ENCODE measurements around the genes CDH20 and CDH7.

GRCh38 chr18:61333306-61334060 is at the start of gene CDH20:
Gene CDH20 (plus strand): TSS chr18:61333430.
- PRO-cap = no peak
- RAMPAGE, long total RNA, 4 experiments = no peak in any of the 4 experiments

DNA sequence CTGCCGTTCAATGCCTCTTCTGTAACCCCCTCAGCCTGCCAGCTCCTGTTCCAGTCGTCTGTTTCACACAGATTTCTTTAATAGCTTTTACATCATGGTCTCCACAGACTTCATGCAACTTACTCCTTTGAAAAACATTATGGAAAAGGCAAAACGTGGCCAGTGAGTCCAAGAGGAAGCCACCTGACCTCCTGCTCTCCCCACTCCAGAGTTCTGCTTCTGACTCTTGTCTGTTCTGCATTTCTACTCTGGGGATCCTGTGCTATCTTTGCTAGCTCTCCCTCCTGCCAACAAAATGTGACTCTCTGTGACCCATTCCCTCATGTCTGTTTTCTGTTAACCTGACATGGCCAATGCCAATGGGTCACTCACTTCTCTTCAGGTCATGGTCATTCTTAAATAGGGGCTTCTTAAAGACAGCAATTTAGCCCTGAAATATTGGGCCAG is 210.2 kb downstream of the CDH20 start:
- PRO-cap = no peak
- RAMPAGE, long total RNA, 4 experiments = no peak in any of the 4 experiments

DNA sequence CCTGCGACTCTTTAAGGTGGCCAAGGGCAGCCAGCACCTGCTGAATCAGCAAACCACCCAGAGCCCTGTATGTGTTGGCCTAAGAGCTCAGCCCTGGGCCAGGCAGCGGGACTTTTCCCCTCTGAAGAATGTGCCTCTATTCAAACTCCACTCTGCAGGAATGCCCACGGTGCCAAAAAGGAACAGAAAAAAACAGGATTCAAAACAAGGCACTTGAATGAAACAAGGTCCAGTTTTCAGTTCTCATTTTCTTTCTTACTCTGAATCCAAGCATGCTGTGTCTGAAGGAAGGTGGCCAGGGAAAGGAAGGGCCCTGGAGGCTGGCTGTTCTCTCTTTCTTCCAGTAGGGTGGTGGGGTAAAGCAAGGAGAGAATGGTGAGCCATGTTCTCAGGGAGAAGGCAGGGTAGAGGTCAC is 150.1 kb downstream of the RNF152 start:
- PRO-cap = no peak
- RAMPAGE, long total RNA, 4 experiments = no peak in any of the 4 experiments

GRCh38 chr18:61854011-61854742 is 38.6 kb downstream of the RNF152 start:
- PRO-cap = no peak
- RAMPAGE, long total RNA, 4 experiments = no peak in any of the 4 experiments

GRCh38 chr18:62068494-62069250 is 118.2 kb downstream of the PIGN start:
- PRO-cap = no peak
- RAMPAGE, long total RNA, 4 experiments = no peak in any of the 4 experiments

DNA sequence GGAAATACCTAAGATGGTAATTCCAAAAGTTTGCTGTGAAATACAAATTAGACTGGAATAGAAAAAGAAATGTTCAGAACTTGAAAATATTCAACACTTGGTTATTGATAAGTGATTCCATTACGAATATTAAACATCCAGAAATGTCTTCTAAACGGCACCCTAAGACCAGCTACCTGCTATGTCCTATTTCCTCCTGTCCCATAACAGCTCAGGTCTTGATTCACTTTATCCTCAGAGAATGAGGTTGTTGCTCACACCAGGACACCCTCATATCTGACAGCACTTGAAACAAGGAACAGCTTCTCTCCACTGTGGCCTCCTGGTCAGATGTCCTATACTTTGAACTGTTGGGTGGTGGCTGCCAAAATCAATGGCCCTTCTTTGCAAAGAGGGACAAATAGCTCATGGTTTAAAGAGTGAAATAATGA is 24.3 kb upstream of the ZCCHC2 start:
- PRO-cap = no peak
- RAMPAGE, long total RNA, 4 experiments = no peak in any of the 4 experiments

GRCh38 chr18:62506596-62507172 is 16.1 kb upstream of the ZCCHC2 start:
- PRO-cap = no peak
- RAMPAGE, long total RNA, 4 experiments = no peak in any of the 4 experiments

DNA sequence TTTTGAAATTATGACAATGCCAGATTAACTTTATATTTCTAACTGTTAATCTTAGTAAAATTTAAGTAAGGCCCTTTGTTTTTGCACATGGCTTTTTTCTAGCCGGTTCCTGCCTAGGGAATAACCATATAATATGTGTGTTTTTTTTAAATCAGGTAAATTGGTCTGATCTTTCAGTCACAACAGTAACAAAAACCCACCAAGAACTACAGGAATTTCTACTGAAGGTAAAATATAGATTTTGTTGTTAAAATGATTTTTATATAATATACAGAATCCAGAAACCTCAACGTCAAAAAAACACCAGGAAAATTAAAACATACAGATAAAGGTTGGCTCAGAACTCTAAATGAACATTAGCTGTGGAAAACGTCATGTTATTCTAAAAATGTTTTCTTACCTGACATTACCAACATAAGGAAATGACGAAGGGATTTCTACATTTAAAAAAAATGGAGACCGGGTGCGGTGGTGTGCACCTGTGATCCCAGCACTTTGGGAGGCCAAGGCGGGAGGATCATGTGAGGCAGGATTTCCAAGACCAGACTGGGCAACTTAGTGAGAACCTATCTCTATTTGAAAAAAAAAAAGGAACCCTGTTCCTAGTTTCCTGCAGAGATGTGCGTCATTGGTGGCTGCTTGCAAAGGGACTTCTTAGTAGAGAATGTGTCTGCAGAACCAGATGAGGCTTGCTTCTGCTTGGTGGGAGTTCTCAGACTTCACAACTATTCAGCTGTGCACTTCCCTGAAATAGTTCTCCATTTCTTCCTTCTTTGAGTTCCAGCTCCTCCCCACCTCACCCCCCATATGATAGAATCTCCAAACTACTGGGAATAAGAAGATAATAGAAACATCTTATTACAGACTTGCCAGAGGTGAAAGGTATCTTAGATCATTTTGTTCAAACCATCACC is 22.1 kb downstream of the ZCCHC2 start:
- PRO-cap = unidirectional peak, minus-strand start at position 548 of the sequence
- RAMPAGE, long total RNA, 4 experiments = no peak in any of the 4 experiments

- PRO-cap = no peak
- RAMPAGE, long total RNA, 4 experiments = no peak in any of the 4 experiments
These were observed 82.6 kb upstream of the PHLPP1 start for GRCh38 chr18:62632739-62633190.

DNA sequence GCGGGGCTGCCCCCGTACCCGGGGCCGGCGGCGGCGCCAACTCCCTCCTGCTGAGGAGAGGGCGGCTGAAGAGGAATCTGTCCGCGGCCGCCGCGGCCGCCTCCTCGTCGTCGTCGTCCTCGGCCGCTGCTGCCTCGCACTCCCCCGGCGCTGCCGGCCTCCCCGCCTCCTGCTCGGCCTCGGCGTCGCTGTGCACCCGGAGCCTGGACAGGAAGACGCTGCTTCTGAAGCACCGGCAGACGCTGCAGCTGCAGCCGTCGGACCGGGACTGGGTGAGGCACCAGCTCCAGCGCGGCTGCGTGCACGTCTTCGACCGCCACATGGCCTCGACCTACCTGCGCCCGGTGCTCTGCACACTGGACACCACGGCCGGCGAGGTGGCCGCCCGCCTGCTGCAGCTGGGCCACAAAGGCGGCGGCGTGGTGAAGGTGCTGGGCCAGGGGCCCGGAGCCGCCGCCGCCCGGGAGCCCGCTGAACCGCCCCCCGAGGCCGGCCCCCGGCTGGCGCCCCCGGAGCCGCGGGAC is 715 bp downstream of the PHLPP1 start:
- PRO-cap = bidirectional peak, plus-strand start at position 238 of the sequence, minus-strand start at position 270 of the sequence
- RAMPAGE, long total RNA, 4 experiments = no peak in any of the 4 experiments

GRCh38 chr18:62716849-62717962 is 1.9 kb downstream of the PHLPP1 start:
- PRO-cap = bidirectional peak, plus-strand start at chr18:62717482, minus-strand start at chr18:62717227; unidirectional peak, minus-strand start at chr18:62717746
- RAMPAGE, long total RNA, 4 experiments = no peak in any of the 4 experiments

GRCh38 chr18:62738934-62739720 is 23.8 kb downstream of the PHLPP1 start:
- PRO-cap = no peak
- RAMPAGE, long total RNA, 4 experiments = no peak in any of the 4 experiments

DNA sequence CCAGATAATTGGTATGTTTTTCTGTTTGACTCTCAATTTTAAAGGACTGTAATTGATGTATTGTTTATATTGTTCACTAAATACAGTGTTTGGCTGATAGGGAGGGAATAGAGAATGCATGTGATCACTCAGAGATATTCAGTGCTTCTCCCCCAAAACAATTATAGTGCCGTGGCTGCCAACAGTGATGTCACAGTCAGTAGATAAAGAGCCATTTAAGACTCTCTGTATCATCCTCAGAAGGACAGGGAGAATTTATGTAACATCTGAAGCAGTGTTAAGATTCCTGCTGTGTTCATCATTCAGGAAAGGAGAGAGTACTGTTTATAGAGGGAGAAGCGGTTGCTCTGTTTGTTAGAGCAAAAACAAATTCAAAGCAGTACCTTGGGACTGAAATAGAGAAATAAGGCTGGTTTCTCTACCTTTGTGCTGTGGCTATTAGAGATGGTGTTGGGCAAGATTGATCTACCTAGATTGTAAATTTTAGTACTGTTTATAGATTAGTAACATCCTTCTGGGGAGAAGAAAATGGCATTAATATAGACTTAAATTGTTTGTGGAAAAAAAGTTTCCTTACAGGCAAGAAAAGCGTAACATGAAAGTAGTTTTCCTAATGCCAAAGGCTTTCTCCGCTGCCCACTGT is 69.8 kb downstream of the PHLPP1 start:
- PRO-cap = no peak
- RAMPAGE, long total RNA, 4 experiments = no peak in any of the 4 experiments

DNA sequence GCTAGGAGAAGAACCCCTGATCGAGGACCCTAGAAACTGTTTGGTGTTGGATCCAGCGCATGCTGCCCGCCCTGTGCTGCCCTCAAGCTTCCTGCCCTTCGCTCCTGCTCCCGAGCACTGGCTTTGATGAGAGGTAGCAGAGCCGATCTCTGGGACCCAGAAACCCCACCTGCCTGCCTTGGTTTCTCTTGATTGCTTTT is 267.2 kb downstream of the PHLPP1 start:
- PRO-cap = no peak
- RAMPAGE, long total RNA, 4 experiments = no peak in any of the 4 experiments

DNA sequence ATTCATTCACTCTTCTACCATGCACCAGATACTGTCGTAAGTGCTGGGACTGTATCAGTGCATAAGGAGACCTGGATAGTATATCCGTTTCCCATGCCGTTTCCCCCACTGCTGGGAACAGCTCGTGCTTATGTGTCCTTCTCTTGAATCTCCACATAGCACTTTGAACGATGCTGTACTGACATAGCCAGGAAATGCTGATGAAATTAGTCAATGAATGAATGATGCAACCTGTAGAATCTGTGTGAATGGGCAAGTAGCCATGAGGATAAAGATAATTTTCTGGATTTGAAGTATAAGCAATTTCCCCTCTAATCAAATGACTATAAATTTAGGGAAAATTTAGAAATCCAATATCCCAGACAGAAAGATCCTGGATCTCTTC is 276.0 kb downstream of the BCL2 start:
- PRO-cap = no peak
- RAMPAGE, long total RNA, 4 experiments = no peak in any of the 4 experiments

- PRO-cap = no peak
- RAMPAGE, long total RNA, 4 experiments = no peak in any of the 4 experiments
These were observed 60.5 kb downstream of the BCL2 start for GRCh38 chr18:63258553-63259897.

- PRO-cap = bidirectional peak, plus-strand start at chr18:63683492, minus-strand start at chr18:63683284
- RAMPAGE, long total RNA, 4 experiments = no peak in any of the 4 experiments
These were observed 19.6 kb upstream of the SERPINB11 start for GRCh38 chr18:63683082-63683622.

GRCh38 chr18:65057352-65058004 is 693.3 kb upstream of the CDH7 start:
- PRO-cap = no peak
- RAMPAGE, long total RNA, 4 experiments = no peak in any of the 4 experiments

DNA sequence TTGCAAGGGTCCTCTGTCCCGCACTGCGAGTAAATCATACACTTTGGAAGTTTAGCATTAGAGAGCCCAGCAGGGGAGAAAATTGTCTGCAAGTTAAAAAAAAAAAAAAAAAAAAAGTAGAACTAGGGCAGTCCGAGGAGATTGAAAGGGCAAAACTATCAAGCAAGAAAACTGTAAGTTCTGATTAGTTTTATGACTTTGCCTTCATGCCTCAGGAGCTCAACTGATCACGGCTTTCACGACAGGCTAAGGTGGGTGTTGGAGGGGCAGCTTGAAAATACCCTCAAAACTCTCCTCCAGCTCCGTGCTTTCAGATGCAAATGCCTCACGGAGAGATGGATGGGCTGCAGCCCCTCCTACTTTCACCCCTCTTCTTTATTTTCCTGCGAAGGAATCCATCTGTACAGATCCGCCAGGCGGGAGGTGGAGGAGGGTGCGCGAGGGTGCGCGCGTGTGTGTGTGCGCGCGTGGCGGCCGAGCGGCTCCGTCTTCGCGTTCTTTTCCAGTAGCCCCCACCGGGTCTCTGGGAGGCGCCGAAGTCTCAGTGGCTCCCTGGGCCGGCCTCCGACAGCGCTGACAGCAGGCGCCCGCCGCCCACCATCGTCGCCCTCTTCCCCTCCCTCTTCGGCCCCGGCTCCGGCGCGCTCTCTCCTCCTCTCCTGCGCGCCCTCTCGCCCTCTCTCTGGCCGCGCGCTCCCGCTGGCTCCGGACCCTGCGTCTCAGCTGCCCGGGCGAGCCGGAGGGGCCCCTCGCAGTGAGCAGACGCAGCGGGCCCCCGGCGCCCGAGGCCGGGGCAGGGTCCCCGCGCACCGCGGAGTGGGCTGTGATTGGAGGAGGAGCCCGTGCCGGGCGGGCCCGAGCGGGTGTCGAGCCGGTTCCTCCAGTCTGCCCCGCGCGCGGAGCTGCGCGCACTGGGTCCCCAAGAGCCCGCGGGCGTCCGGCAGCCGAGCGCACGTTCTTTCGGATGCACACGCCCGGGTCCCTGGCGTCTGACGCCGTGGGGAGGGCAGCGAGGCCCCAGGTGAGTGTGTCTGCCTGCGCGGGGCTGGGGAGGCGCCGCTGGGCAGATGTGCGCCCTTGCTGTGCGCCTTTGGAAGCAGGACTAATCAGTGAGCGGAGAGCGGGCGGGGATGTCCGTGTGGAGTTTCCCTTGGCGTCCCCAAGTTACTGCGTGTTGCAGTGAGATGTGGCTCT is at the start of gene CDH7:
TSS of gene CDH7 (plus strand) at position 883 of the 1,194 bp plus-strand sequence.
- PRO-cap = no peak
- RAMPAGE, long total RNA, 4 experiments = no peak in any of the 4 experiments

DNA sequence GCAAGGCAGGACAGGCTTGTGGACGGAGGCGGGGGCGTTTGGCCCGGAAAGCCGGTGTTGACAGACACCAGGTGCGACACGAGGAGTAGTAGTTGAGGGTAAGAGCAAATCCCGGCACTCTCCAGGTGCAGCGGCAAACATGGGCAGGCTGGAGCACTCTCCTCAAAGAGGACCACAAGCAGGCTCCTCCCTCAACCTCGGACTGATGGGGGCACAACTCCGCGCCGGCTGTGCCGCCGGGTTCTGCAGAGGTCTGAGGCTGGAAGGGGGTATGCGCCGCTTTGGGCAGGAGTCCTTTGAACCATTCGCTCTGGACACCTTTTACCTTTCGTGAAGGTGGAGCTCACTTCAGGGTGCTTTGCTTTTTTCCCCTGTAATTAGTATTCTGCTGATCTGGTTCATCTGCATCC is 517 bp downstream of the CDH7 start:
- PRO-cap = no peak
- RAMPAGE, long total RNA, 4 experiments = no peak in any of the 4 experiments

All from esophagus squamous epithelium (tissue), 4 donors.